ENCODE measurements around the gene LRRC4.

GRCh38 chr7:117827911-117828427, 45.3 kb downstream of the CTTNBP2 start:
- PRO-cap, result no peak

DNA sequence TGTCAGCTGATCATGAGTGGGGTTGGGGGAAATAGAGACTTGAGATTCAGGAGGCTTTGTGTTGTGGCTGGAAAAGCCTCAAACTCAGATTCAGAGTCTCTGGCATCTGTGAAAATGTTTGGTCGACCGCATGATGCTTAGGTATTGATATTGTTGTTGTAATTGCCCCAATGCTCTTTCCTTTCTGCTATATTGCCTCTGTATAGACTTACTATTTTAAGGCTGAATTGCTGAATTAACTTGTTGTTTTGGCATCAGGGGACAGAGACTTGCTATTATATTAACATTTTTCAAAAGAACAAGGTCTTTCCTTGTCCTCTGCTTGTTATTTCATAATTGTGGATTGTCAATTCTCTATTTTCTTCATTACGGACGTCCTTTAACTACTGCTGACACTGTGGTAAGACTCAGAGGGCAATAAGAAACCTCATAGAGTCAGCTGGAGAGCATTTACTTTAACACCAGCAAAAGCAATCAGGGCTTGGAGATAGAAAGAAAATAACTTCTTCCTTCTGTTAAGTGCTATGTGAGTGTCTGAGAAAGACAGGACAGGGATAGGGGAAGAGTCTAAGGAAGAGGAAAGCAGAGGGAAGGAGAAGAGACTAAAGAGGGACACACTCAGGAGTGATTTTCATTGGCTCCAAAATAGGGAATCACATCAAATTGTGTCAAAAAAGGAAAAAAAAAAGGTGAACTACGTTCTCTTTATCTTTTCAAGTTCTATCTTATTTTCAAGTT, 17.6 kb downstream of the CPED1 start:
- PRO-cap, result no peak

GRCh38 chr7:121076275-121077614, 88.2 kb downstream of the CPED1 start:
- PRO-cap, result no peak

DNA sequence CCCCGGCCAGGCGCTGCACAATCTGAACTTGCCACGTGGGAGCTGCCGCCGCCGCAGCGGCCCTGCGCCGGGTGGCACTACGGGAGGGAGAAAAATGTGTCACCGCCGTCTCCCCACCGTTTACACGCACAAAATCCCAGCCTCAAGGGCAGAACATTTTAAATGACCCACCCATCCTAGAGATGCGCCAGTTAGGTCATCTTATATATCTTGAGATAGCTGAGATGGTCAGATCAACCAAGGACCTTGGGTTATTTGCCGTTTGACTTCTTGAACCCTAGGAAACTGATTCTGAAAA, 331 bp upstream of the FAM3C start:
- PRO-cap, result bidirectional peak, plus-strand start at position 25 of the sequence, minus-strand start outside the sequence

GRCh38 chr7:122284261-122284586, 20.3 kb downstream of the FEZF1 start:
- PRO-cap, result no peak

GRCh38 chr7:122306540-122307153, 2.1 kb upstream of the FEZF1 start:
- PRO-cap, result no peak

GRCh38 chr7:122652931-122653270, 46.0 kb downstream of the RNF133 start:
- PRO-cap, result no peak

DNA sequence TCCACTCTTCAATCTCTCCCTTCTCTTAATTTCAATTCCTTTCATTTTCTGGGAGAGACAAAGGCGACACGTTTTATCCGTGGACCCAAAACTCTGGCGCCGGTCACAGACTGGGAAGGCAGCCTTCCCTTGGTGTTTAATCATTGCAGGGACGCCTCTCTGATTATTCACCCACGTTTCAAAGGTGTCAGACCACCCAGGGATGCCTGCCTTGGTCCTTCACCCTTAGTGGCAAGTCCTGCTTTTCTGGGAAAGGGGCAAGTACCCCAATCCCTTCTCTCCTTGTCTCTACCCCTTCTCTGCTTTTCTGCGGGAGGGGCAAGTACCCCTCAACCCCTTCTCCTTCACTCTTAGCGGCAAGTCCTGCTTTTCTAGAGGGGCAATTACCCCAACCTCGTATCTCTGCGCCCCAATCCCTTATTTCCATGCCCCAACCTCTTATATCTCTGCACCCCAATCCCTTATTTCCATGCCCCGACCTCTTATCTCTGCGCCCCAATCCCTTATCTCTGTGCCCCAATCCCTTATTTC, 68.8 kb downstream of the CADPS2 start:
- PRO-cap, result no peak

DNA sequence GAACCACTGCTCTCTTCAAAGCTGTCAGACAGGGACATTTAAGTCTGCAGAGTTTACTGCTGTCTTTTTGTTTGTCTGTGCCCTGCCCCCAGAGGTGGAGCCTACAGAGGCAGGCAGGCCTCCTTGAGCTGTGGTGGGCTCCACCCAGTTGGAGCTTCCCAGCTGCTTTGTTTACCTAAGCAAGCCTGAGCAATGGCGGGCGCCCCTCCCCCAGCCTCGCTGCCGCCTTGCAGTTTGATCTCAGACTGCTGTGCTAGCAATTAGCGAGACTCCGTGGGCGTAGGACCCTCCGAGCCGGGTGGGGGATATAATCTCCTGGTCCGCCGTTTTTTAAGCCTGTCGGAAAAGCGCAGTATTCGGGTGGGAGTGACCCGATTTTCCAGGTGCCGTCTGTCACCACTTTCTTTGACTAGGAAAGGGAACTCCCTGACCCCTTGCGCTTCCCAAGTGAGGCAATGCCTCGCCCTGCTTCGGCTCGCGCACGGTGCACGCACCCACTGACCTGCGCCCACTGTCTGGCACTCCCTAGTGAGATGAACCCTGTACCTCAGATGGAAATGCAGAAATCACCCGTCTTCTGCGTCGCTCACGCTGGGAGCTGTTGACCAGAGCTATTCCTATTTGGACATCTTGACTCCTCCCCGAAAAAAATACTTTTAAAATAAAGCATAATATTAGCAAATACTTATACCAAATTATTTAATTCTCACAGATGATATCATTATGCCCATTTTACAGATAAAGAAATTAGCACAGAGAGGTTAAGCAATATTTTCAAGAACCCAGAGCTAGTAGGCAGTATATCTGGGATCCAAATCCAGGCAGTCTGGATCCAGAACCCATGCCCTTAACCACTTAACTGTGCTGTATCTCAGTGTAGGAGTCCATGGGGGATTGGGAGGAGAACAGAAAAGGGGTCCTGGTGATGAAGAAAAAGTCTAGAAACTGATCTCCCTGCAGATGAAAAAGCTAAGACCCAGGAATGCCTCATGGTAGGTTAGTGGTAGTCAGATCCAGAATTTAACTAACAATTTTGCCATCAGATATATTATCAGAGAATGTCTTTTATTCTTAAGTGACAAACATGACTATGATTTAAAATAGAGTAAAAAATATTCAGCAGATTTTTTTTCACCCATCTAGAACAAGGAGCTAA, 6.3 kb downstream of the IQUB start:
- PRO-cap, result no peak

DNA sequence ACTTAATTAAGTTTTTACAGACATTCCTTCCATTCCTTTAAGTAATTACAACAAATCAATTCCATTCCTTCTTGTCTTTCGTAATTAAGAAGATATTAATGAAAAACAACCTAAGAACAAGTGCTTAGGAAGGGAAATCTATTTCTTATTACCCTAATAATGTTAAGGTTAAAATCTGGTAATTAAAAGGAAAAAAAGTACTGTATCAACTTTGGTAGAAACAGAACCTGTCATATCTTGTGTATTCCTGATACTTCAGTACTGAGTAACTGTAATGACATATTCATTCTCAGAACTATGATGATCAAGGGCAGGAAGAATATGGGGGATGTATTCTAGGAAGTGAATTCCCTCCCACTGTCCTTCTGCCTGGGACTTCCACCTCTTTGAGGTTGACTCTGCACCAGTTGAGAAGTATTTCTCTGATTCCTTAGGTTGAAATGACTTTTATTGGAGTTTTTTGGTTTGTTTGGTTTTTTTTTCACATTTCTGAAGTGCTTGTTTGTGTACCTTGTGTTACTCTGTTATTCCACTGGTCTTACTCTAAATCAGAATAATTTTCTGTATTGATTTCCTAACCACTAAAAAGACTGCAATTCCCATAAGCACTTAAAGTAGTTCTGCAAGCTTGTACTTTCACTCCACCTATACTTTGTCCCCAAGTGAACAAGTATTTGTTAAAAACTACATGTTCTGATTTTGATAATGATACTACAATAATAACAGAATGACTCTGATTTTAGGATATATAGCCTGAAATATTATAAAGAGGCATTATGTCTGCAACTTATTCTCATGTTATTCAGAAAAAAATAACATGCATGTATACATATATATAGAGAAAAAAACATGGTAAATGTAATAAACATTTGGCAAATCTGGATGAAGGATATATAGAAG, 36.9 kb downstream of the WASL start:
- PRO-cap, result no peak

GRCh38 chr7:124032303-124032747, 542 bp downstream of the TMEM229A start:
- PRO-cap, result no peak

- PRO-cap, result no peak
These were observed 874 bp downstream of the GRM8 start for GRCh38 chr7:127251463-127252670.

- PRO-cap, result no peak
These were observed 15.0 kb downstream of the SND1 start for GRCh38 chr7:127666790-127667575.

- PRO-cap, result no peak
These were observed 51.1 kb downstream of the SND1 start for GRCh38 chr7:127703113-127703474.

DNA sequence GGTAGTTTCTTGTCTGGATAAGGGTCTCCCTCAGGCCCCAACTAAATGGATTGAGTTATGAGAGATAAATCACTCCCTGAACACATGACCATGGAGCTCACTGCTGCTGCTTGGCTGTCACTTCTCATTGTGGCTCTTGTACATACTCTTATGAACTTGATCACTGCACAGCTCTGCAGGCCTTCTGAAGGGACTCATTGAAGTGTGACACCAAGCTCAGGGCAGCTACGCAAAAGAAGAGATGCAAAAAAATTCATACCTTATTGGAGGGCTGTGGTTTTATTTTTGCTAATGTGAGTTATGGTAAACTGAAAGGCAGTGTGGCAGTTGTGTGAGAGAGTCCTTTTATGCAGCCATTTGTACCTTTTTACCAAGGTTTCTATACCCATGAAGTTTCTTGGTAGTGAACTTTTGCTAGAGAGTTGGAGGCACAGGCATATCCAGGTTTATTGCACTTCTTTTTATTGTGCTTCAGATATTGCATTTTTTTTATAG, 100.8 kb downstream of the LRRC4 start:
- PRO-cap, result no peak

DNA sequence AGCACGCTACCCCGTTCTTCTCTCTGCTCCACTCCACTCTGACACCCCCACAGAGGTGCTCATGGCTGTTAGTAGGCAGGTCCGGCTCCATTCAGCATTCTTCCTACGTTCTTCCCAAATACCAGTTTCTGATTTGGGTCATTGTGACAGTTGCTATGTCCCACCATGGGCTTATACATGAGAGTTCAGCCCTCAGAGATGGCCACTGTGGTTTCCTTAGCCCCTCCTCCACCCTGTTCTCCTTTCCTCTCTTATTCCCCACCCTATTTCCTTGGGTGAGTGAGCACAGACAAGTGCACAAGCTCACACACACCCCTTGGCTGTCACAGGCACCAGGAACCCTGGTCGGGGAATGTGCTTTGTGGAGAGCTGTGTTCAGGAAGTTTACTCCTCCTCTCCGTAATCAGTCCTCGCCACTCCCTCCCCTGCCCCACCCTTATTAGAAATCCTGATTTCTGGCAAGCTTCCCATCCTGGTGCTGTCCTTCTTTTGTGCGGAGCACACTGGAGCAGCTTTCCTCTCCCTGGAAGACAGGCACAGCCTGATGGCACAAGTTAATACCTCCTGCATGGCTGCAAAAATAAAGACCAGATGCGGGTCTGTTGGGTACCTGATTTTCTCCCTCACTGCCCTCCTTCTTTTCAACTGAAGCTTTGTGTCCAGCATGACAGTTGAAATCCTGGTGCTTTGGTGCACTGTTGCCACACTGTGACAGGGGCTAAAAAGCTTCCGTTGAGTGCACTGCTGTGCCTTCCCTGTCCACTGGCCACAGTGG, 55.2 kb downstream of the LRRC4 start:
- PRO-cap, result no peak

DNA sequence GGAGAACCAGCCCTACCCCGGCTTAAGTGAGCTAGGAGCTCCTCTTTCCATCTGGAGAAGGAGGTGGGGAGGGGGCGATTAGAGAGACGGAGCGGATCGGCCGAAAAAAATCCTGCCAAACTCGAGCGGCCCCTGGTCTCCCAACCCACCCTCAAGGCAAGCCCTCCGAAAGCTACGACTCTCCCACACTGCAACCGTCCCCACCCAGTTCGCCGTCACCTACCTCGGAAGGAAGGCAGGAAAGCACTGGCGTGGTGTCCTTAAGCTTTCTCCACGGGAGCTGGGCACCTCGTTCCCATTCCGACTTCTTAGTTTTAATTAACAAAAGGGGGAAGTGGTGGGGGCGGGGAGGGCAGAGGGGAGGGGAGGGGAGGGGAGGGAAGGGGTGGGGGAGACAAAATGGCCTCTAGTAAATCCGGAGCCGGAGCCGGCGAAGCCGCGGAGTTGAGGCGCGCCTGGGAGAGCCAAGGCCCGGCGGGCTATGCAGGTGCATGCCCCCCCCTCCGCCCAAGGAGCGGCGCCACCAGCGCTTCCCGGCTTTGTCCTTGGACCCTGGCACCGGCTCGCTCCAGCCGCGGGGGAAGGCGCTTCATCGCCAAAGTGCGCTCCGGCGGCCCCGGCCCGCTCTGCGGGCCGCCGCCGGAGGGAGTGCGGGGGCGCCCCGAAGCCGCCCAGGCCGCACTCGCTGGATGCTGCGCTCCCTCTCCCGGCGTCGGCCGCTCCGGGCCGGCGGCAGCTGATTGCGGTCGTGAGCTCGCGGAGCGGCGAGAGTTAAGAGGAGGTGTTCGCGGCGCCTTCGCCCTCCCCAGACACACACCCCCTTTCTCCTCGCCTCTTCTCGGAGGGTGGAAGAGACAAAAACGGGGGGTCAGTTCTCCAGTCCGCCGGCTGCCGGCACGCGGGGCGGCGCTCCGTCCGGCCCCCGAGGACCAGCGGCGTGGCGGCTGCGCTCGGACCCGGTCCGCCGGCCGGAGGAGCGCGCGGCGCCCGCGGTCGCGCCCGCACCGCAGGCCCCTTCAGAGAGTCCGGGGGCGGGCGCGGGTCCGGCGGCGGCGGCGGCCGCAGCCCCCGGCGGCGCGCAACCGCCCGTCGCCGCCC, at the start of gene LRRC4:
Gene LRRC4, minus strand, starts transcription at position 748 of the 1,098 bp plus-strand sequence.
- PRO-cap, result unidirectional peak, plus-strand start at position 889 of the sequence

- PRO-cap, result no peak
These were observed 72.4 kb upstream of the LRRC4 start for GRCh38 chr7:128103233-128104504.

DNA sequence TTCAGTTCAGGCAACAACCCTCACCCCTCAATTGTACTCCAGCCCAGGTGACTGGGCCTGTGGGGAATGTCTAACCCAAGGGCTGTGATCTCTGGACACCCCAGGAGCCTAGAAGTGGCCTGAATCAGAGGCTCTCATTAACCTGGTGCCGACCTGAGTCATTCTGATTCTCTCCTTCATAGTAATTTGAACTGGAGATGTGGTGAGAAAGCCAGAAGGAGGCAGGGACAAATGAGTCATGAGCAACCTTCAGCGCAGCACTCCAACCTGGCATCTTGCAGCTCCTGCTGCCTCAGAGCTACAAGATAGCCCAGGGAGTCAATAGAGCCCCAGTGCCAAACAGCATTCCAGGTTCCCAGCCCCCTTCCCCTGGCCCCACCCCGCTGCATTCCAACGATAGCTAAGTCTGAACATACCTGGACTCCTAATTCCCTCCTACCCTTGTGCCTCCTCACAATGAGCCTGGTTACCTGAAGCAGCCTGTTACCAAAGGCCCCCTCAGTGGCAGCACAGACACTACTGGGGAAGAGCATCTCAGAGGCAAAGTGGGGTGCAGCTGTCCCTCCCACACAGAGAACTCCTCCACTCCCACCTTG, 77.0 kb upstream of the LEP start:
- PRO-cap, result no peak

DNA sequence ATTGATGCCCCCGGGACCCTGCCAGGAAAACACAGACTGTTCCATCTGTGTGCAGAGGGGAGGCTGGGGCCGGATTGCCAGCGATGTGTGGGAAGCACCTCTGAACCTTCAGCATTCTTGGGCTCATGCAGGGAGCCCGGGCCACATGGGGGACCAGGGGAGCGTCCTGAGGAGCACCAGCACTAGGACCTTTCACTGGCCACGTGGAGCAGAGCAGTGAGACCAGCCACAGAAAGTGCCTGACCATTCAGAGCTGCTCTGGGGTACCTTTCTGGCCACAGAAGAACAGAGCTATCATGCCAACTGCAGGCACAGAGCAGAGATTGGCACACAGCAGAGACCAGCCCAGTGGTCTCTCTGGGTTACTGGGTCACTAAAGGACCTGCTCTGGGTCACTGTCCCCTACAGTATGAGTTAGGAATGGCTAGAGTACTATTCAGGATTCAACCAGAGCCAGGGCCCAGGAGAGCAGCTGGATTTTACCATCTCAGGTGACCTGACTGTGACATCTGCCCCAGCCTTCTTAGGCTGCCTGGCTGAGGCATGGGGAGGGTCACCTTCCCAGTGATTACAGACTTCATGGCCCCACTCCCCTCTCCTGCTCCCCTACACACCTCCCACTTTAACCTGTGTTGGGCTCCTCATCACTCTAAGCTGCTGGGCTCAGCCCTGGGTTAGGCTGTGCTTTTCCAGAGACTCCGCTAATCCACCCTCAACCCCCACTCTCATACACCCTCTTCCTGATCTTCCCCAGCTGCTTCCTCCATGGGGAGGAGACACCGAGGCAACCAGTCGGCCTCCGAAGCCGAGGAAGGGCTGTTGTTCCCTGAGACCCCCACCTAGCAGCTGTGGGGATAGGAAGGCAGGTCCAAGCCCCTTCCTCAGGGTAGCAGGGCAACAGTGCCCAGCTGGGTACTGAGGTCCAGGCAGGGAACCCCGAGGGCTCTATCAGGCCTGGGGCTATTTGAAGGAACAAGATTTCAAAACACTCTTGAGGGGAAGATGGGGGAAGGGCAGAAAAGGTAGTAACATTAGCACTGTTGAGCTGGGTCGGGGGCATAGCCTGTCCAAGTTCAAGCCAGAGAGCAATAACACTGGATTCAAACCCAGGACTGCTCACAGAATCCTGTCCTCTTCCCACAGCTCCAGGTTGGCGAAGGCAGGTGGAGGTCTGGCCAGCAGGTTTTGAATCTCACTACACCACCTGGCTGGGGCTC, 2.1 kb downstream of the IMPDH1 start:
- PRO-cap, result no peak